Testis (tissue), 5 donors: ENCODE measurements around the gene H2AB3.

GRCh38 chrX:155057181-155057874 is 13.6 kb downstream of the CMC4 start:
- PRO-cap, 3 experiments: peak in 2 of 3 experiments; most common plus-strand start chrX:155057538 (in 1); most common minus-strand start chrX:155057362 (in 2)
- RAMPAGE, long total RNA, 2 experiments: no peak in any of the 2 experiments
- RRBS: no CpG with 5 or more reads among the region's 23 CpGs

- PRO-cap, 3 experiments: no peak in any of the 3 experiments
- RAMPAGE, long total RNA, 2 experiments: no peak in any of the 2 experiments
- RRBS: no CpG with 5 or more reads among the region's 2 CpGs
These were observed 2.8 kb downstream of the CMC4 start for GRCh38 chrX:155068037-155068544.

GRCh38 chrX:155459798-155460156 is at the start of gene H2AB3:
Gene H2AB3 (minus strand): TSS chrX:155460005.
- PRO-cap, 3 experiments: no peak in any of the 3 experiments
- RAMPAGE, long total RNA, 2 experiments: no peak in any of the 2 experiments
- RRBS: no CpG with 5 or more reads among the region's 28 CpGs

DNA sequence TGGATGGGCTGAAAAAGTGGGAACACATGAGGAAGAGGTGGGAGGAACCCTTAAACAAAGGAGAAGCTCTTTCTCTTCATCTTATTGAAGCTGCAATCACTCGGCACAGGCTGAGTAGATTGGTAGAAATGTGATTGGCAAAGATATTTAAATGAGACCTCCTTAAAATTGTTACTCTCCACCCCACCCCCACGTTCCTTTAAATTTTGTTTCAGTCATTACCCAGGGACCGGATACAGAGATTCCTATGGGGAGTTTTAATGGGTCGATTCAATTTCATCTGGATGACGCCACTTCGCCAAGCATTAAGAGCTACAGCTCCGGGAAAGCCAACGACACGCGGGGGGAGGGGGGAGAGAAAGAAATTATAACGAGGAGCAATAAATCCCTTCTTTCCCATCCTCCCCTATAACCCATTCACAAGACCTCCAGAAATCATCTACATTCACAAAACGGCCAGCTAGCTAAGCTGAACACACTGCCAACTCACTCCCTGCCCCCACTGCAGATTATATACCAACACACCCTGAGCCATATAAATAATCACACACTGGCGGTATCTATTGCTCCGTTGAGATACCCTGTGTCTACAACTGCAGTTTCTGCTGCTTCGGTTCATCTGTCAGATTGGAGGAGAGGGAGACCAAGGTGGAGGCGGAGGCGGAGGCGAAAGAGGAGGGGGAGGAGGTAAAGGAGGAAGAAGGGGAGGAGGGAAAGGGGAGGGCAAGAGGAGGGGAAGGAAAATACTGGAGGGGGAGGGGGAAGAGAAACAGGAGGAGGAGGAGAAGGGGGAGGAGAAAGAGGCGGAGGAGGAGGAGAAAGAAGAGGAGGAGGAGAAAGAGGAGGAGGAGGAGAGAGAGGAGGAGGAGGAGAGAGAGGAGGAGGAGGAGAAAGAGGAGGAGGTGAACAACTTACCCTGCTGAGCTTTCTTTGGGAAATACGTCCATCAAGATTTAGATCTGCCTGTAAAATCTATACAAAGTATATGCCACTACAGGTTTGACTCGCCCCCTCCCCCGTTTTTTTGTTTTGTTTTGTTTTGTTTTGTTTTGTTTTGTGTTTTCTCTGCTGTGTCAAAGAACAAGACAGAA is 113.9 kb upstream of the VAMP7 start:
- PRO-cap, 3 experiments: peak in 3 of 3 experiments; most common plus-strand start position 872 of the sequence (in 1); most common minus-strand start position 675 of the sequence (in 3)
- RAMPAGE, long total RNA, 2 experiments: no peak in any of the 2 experiments
- RRBS: 14% methylated on average over 4 of the region's 22 CpGs